AG04450 (cell line): ENCODE measurements around the genes PTPN1 and KCNG1.

DNA sequence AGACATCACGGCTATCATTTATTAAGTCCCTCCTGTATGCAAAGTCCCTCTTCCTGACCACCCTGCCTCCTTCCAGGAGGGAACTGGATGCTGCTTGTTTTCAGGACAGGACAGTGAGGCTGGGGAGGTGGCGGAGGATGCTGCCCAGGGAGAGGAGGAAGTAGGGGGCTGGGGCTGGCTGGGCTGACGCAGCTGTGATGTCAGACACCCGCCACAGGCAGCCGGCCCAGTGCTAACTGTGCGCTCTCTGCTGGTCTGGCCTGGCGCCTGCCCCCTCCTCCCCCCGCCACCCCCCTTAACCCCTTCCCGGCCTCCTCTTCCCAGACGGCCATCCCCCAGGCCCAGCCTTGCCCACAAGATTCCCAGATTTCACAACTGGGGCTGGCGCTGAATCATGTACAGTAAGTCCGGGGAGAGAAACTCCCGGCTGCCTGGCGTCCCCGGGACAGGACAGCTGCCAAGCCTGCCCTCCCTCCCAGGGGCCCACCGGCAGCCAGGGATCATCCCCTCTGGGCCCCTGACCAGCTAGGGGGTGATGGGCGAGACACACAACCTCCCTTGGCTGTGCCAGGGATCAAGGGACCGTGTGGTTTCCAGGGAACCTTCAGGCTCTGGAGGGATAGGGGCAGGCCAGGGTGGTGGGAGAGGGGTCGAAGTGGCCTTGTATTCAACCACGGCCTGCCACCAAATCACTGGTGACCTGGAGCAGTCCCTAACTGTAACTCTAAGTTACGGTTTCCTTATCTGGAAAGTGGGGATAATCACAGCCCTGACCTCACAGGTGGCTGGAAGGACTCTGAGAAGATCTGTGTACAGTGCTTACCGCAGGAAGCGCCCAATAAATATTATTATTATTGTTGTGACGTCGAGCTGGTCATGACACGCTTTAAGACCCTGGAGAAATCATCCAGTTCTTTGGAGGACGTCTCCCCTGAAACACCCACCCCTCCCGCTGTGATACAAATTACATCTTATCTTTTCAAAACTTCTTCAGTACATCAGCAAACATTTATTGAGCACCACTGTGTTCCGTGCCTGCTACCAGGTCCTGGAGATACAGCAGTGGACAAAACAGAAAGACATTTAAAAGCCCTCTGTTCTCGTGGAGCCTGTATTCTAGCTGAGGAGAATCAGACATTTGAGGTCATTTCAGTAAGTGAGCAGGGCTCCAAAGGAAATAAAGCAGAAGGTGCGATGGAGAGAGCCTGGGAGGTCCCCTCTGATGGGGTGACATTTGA, 118.3 kb downstream of the CEBPB start:
- CAGE, long polyA plus RNA: no peak
- RRBS: 5% methylated on average over 9 of the region's 31 CpGs

DNA sequence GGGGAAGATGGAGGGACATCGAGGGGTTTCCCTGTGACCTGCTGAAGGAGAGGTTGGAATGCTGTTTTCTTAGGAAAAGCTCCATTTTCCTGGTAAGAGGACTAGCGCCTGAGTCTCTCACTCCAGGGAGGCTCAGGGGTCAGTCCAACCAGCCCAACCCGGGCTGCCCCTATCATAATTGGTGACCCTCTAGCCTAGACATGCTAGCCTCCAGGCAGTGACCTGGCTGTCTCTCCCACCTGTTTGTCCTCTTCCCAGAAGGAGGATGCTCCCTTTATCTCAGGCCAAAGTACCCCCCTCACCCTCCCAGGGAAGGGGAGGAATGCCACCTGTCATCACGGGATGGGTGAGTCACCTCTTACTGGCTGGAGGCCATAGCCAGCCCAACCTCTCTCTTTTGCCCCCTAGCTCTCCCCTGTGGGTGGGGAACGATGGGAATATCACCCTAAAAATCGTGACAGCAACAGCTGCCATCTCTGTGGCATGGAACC, 137.6 kb upstream of the PTPN1 start:
- CAGE, long polyA plus RNA: no peak
- RRBS: no CpG with 5 or more reads among the region's 6 CpGs

DNA sequence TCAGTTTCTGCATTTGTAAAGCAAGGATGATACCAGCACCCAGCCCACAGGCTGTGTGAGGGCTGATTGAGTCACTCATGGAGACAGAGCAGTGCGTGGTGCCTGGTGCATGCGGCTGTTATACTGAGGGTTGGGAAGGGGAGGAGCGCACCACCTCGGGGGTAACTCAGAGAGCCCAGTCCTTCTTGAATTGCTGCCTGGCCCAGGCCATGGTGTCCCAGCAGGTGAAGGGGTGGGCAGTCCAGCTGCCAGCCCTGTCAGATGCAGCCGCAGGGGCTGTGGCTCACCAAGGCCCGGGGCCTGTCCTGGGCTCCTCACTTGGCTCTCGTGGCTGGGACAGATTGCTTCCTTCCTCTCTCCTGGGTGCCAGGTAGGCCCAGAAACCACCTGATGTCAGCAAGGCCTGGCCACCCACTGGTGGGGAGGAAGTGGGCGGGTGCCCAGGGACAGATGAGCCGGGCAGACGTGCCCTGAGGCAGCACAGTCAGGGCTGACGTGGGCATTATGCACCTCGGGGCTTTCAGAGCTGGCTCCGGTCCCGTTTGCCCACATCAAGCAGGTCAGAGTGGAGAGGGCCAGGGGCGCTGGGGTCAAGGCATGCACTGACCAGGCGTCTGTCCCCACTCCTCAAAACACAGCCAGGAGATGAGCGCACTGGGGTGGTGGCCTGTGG, 133.4 kb upstream of the PTPN1 start:
- CAGE, long polyA plus RNA: no peak
- RRBS: 92% methylated on average over 4 of the region's 17 CpGs

GRCh38 chr20:50388679-50389159, 121.5 kb upstream of the PTPN1 start:
- CAGE, long polyA plus RNA: no peak
- RRBS: no CpG with 5 or more reads among the region's 6 CpGs

- CAGE, long polyA plus RNA: no peak
- RRBS: no CpG with 5 or more reads among the region's 14 CpGs
Observed at GRCh38 chr20:50389160-50389850, 120.9 kb upstream of the PTPN1 start.

GRCh38 chr20:50497935-50498543, 12.1 kb upstream of the PTPN1 start:
- CAGE, long polyA plus RNA: no peak
- RRBS: no CpG with 5 or more reads among the region's 1 CpG

DNA sequence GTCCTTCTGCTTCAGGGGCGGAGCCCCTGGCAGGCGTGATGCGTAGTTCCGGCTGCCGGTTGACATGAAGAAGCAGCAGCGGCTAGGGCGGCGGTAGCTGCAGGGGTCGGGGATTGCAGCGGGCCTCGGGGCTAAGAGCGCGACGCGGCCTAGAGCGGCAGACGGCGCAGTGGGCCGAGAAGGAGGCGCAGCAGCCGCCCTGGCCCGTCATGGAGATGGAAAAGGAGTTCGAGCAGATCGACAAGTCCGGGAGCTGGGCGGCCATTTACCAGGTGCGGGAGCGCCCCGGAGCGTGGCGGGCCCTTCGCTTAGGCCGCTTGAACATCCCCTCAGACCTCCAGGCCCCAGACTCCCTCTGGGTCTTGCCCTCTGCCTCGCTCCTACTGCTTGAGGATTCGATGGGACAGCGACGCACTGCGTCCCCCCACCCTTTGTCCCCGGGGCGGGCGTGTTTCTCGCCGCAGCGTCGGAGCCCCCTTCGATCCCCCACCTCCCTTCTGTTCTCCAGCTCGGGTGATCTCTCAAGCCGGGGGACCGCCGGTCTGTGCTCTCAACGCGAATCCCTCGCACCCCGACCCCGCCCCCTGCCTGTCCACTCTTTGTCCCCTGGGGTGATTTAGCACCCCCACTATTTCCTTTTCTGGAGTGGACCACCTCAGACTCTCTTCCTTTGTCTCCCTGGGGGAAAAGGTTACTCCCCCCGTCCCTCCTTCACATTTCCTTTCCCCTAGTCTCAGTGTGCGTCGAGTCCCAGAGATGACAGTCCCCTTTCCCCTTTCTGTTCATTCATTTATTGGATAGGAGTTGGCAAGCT, at the start of gene PTPN1:
PTPN1 (plus strand) TSS at position 65 of the 814 bp plus-strand sequence.
- CAGE, long polyA plus RNA: start-site peak on the plus strand centred at position 126 of the sequence, 125 bp wide, 1,262 and 931 reads in 2 replicates
- RRBS: 2% methylated on average over 18 of the region's 58 CpGs

DNA sequence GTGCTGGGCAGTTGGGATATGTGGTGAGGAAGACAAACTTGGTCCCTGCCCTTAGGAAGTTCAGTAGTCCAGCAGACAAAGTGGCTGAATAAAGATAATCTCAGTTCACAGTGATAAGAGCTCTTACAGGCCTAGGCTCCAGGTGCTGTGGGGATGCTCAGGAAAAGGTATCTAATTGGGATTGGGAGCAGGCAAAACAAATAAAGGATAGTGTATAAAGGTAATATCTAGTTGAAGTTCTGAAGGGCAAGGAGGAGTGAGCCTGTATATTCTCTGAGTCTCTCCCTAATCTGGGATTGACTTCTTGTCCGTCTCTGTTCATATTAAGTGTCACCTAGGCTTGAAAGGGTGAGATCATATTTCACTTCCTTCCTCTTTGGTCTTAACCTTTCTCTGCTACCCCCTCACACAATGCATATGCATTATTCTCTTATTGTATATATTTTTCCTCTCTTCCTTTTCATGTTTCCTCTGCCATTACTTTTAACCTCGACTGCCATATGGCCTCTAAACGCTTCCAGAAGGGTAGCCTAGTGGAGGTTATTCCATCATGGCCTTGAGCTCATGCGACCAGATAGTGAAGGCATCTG, 13.5 kb downstream of the PTPN1 start:
- CAGE, long polyA plus RNA: no peak
- RRBS: no CpG with 5 or more reads among the region's 4 CpGs

GRCh38 chr20:50580908-50581630, 70.9 kb downstream of the PTPN1 start:
- CAGE, long polyA plus RNA: no peak
- RRBS: no CpG with 5 or more reads among the region's 20 CpGs

- CAGE, long polyA plus RNA: no peak
- RRBS: 81% methylated on average over 5 of the region's 17 CpGs
Observed at GRCh38 chr20:50624408-50624997, 66.8 kb downstream of the RIPOR3 start.

DNA sequence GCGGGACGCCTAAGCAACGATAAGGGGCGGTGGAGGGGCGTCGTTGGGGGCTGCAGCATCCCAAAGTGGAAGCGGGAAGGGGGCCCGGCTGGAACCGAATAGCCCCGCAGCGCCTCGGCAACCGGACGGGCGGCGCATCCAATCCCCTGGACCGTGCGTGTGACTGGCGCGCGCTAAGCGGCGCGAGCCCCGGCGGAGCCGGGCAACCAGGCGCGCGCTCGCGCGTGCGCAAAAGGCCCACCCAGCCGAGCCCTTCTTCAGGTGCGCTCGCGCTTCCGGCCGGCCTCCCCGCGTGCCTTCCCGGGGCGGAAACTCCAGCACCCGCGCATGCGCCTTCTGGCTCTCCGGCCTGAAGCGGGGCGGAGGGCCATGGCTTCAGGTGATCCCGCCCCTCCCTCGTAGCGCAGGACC, 547 bp upstream of the PARD6B start:
- CAGE, long polyA plus RNA: no peak
- RRBS: 2% methylated on average over 32 of the region's 53 CpGs

DNA sequence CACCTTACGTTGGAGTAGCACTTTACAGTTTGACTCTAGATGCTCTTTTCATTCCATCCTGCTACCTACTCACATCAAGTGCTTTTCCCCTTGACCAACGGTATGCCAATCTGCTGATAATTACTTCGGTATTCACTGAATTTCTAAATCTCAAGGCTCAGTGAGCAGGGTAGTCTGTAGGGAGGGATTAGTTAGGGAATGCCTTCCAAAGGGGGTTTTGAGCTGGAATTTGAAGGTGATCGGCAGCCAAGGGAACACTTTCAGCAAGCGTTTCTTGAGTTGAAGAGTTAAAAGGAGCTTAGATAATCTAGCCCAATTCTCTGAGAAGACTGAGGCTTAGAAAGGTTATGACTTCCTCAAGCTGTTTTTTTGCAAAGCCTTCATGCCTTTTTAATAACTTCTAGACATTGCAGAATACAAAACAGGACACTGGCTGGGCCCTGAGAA, 1.0 kb downstream of the PARD6B start:
- CAGE, long polyA plus RNA: no peak
- RRBS: no CpG with 5 or more reads among the region's 5 CpGs

GRCh38 chr20:50737269-50737920, 6.0 kb downstream of the PARD6B start:
- CAGE, long polyA plus RNA: no peak
- RRBS: no CpG with 5 or more reads among the region's 10 CpGs

DNA sequence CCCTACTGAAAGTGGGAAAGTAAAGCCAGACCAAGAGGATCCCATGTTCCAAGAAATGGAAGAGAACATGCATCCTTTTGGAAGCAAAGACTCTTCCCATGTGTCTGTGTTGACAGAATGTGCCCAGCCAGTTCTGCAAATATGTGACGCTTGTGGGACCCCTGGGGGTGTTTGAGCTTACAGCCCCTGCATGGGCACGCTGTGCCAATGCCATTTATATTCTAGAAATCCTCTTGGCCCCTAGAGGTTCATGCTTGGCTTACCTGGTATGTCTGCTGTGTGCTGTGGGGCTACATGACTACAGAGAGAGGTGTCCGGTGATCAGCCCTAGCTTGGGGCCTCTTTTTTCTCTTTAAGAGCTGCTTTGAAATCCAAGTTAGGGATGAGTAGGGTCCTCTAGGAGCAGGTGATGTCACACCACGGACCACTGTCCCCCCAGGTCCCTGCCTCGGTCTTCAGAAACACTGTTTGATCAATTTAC, 26.4 kb downstream of the BCAS4 start:
- CAGE, long polyA plus RNA: no peak
- RRBS: no CpG with 5 or more reads among the region's 5 CpGs

DNA sequence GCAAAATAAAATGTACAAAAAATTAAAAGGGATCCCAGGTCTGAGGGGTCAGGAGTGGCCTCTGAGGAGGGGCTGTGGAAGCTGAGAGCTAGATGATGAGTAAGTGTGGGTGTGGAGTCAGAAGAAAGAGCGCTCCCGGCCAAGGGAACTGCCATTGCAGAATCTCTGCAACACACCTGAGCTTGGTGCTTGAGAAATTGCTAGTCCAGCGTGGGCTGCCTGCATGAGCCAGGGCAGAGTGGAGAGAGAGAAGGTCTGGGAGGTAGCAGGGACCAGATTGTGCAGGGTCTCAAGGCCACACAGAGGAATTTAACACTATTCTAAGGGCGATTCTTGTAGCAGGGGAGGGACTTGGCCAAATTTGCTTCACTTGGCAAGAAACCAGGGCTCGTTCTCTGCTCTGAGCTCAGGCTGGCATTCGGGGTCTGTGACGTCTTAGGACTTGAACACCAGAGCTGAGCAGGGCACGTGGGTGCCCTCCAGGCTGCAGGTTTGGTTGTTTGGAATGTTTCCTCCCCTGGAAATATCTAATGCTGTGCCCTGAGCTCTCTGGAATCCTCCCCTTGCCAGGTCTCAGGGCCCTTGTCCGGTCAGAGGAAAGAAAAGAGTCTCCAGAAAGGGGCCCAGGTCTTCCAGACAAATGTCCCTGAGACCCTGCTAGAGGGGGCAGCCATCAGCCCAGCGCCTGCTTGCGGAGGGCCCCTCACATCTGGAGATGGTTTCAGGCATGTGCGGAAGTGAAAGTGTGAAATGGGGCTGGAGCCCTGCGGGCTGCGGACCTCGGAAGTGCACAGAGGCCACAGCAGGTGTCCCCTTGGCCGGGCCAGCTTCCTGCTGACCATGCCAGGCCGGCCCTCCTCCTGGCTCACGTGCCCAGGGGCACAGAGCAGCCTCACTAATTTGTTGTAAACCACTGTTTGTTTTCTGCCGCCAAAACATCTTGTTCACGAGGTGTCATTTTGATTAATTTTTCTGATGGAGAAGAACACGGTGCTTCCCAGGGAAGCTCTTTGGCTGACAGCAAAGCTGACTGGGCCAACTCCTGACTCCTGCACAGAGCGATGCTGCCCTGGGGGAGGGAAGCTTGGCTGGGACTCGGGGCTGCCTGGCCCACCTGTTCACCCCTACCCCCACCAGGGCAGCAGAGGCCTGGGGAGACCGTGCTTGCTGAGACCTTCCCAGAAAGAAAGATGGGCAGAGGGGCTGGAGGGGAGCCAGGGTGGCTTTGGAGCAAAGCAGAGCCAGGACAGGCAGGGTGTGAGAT, 53.8 kb downstream of the BCAS4 start:
- CAGE, long polyA plus RNA: no peak
- RRBS: no CpG with 5 or more reads among the region's 24 CpGs

DNA sequence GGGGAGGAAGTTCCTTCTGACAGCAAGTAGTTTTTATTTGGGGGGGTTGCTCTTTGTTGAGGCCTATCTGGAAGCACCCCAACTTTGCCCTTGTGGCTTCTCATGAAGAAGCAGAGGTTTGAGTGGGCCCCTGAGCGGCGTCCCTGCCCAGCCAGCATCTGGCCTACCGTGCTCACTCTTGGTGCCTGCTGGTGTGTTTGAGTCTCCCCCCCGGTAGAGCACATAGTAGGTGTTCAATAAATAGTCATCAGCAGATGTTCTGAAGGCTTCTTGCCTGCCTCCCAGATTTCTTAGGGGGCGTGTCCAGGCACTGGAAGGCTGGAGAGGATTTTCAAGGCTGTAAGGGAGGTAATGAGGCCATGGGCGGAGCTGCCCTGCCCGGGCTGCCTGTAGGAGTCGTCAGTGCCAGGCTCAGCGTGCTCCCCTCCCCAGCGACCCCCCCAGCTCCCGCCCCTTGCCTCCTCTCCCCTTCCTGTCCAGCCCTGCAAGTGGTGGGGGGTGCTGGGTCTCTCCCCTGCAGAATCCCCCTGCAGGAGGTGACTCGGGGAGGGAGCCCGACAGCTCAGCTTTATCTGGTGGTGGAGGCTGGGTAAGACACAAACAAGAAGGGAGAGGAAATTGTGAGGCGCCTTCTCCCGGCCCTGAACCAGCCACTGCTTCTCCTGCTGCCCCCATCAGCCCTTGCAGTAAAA, 55.9 kb downstream of the BCAS4 start:
- CAGE, long polyA plus RNA: no peak
- RRBS: 0% methylated on average over 1 of the region's 15 CpGs

GRCh38 chr20:50855928-50856304, 61.1 kb downstream of the BCAS4 start:
- CAGE, long polyA plus RNA: no peak
- RRBS: no CpG with 5 or more reads among the region's 10 CpGs

DNA sequence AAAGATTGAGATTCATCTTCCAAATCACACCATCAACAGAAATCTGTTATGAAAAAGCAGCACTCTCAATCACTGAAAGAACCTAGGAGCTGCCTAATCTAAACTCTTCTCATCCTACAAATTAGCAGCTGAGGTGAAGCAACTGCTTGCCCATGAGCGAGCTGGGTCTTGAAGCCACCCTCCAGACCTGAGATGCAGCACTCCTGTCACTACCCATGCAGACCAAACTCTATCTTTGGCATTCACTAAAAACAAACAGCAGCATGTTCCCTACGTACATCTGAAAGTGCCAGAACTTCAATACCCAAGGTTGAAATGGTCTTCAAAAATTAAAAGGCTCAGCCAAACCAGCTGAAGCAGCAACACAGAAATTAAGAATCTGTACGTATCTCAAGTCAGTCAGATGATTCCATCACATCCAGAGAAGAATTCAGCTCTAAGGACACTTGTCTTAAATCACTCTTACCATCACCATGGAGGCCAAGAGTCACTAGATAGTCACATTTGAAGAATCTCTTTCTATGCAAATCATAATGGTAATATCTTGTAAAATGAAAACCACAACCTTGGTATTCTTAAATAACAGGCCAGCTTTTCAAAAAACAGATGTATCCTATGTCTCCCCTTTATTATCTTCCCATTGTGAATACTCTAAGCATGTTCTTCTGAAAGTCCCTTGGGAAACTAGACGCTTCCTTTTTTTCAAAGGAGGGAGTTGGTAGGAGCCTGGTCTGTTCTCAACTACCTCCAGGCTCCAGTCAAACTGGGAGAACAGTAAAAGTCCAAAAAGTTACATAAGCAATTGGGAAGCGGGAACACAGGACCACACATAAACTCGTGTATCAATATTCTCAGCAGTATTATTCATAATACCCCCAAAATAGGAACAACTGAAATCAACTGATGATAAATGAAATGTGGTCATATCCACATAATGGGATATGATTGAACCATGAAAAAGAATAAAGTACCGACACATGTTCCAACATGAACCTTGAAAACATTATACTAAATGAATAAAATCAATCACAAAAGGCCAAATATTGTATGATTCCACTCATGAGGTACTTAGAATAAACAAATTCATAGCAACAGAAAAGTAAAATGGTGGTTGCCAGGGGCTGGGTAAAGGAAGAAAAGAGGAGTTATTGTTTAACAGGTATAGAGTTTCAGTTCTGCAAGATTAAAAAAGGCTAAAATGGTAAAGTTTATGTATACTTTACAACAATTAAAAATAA, 13.9 kb downstream of the ADNP start:
- CAGE, long polyA plus RNA: no peak
- RRBS: no CpG with 5 or more reads among the region's 7 CpGs

DNA sequence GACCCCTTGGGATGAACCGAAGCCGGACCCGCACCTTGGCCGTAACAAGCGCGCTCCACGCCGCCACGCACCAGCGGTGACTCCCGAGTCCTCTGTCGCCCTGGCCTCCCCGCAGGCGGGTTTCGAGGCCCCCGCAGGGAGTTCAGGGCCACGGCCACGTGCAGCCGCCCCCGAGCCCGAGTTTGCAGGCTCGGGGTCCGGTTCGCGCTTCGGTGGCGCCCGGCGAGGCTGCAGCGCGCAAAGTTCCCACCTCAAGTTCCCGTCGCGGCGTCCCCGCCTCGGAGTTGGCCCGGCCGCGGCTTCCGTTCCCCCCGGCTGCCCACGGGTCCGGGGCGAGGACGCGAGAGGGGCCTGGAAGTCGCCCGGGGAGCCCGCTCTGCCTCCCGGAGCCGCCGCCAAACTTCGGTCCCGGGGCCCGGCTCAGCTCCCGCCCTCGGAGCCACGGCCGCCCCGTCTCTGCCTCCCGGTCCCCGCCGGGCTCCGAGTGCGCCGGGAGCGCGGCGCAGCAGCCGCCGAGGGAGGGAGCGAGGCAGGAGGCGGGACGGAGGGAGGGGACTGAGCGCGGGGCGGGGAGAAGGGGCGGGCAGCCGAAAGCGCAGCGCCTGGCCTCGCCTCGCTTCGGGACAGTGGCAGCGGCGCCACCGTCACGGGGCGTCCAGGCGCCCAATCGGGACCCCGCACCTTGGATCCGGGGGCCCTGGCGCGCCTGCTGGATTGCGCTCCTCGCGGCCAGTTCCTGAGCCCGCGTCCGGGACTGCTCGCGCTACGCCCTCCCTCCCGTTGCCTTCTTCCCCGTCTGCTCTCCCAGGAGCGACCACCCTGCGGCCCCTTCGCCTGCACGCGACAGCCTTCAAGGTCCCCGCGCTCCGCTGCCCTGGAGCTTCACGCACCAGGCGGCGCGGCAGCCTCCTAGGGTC, at the start of gene KCNG1:
KCNG1 (minus strand) TSS at position 488 of the 917 bp plus-strand sequence.
- CAGE, long polyA plus RNA: no peak
- RRBS: 2% methylated on average over 27 of the region's 119 CpGs

- CAGE, long polyA plus RNA: no peak
- RRBS: no CpG with 5 or more reads among the region's 12 CpGs
Observed at GRCh38 chr20:51156080-51156626, 133.2 kb upstream of the KCNG1 start.